SP-49 (cell line): ENCODE measurements around a stretch of chr7.

DNA sequence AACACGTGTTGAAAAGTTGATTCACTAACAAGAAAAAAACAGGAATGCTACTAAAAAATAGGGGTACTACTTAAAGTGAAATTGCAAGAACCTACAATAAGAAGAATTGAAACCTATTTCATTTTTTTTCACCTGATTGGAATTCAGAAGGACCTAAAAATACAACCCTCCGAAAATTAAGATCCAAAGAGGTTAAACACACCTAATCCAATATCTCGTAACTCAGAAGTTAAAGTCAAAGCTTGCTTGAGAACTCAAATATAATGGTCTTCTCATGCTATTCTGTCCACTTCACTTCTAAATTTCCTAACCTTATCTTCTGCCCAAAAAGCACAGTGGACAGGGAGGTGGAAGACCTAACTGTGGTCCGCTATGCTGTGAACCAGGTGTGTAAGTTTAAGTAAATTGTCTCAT, 235.2 kb upstream of the MKLN1 start:
- PRO-cap, result no peak

DNA sequence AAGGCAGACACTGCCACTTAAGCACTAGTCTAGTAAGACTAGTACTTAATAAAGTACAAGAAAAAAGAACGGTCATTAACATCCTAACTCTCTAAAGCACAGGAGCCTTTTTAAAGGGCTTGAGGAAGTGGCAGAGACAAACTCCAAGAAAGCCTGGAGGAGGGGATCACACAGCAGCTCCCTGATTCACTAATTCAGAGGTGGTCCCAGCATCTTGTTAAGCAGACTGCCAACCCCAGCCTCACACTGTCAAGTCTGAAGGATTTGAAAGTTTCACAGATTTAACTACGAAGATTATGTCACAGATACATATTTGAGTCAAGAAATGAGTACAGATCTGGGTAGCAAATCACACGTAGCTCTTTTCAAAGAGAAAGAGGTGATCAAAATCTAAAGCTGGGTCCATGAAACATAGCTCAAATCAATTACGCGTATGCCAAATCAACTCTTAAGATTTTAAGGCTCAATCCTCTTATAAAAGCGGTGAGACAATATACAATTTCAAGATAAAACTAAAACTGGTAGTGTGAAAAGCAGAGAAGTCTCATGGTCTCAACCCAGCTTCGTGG, 230.0 kb upstream of the MKLN1 start:
- PRO-cap, result no peak

GRCh38 chr7:131098165-131098618, 229.5 kb upstream of the MKLN1 start:
- PRO-cap, result no peak

DNA sequence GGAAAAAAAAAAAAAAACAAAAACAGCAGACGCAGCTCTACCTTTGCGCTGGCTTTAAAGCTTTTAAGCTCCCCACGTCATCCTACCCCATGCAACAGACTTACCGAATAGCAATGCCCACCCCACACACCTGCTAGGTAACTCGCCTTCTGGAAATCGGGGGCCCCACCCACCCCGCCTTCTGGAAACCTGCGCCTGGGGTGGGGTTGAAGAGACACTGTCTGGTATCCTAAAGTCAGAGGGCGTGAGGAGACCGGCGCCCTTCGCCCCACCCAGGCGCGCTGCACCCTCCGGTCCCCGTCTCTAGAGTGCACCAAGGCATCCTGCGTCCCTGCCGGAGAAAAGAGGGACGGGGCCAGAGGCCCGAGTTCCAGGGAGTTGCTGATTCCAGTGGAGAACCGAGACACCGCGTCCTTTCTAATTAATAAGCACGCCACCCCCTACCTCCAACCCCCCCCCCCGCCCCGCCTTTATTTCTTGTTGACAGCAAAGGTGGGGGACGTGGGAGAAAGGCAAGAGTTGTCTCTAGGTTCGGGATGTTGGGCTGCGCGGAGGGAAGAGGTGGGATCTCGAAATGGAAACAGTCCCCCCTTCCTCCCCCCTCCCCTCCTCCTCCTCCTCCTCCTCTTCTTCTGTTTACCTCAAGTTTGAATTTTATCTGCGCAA, 220.9 kb upstream of the MKLN1 start:
- PRO-cap, result no peak

GRCh38 chr7:131342547-131343186, 15.0 kb downstream of the MKLN1 start:
- PRO-cap, result no peak

GRCh38 chr7:131414418-131415023, 86.8 kb downstream of the MKLN1 start:
- PRO-cap, result no peak

GRCh38 chr7:131502738-131503497, 53.5 kb downstream of the PODXL start:
- PRO-cap, result no peak

GRCh38 chr7:131604732-131605186, 48.3 kb upstream of the PODXL start:
- PRO-cap, result no peak

- PRO-cap, result no peak
These were observed 69.5 kb upstream of the PODXL start for GRCh38 chr7:131625739-131626505.

- PRO-cap, result no peak
These were observed 73.0 kb upstream of the PODXL start for GRCh38 chr7:131629380-131629947.

- PRO-cap, result no peak
These were observed 479.3 kb upstream of the PODXL start for GRCh38 chr7:132035657-132036253.

- PRO-cap, result no peak
These were observed 369.7 kb downstream of the PLXNA4 start for GRCh38 chr7:132206601-132206928.

GRCh38 chr7:132402233-132402490, 174.1 kb downstream of the PLXNA4 start:
- PRO-cap, result no peak

DNA sequence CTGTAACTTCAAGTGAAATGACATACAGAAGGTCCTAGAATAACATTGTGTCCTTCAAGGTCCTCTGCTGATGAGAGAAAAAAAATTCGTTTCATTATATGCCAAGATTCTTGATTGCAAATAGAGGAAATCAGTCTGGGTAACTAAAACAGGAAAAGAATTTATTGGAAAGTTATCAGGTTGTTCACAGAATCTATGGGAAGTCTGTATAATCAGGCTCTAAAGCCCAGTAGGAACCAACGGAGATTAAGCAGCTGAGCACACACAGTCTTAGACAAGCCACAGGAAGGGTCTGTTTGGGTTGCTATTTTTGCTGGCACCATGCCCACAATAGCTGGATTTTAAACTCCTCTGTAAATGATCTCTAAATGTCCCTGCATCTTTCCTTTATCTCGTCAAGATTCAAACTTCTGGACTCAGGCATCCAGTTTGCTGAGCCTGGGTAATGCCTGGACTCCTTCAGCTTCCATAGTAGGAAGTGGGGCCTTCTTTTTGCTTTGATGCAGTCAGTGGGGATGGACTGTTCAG, 57.6 kb downstream of the EXOC4 start:
- PRO-cap, result no peak

- PRO-cap, result no peak
These were observed 359.3 kb upstream of the LRGUK start for GRCh38 chr7:133767675-133768329.

DNA sequence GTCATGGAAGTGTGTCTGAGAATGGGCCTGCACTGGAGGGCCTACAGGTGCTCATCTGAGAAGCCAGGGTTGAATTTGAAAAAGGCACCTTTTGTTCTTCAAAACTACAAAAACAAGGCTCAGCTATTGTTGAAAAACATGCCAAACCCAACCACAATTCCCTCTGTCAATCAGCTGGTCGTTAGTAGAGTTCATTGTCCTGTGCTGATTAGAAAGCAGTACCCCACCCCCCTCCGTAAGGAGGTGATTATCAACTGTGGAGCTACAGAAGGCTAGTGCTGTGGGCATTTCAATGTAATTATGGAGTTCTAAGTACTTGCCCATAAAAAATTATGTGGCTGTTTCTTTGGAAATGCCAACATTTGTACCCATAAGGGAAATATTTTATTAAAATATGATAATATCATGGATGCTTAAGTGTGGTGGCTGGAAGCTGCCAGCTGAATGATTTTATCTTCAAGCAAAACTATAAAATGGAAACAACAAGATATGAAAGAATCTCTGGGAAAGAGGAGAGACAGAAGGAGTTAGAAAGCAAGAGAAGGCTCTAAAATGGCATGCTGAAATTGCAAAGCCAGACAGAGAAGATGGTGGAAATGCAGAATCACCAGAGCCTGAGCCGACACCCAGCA, 179.6 kb upstream of the LRGUK start:
- PRO-cap, result no peak

GRCh38 chr7:134212745-134213285, 85.7 kb downstream of the LRGUK start:
- PRO-cap, result no peak

- PRO-cap, result no peak
These were observed 7.2 kb downstream of the AKR1B1 start for GRCh38 chr7:134451758-134452075.

DNA sequence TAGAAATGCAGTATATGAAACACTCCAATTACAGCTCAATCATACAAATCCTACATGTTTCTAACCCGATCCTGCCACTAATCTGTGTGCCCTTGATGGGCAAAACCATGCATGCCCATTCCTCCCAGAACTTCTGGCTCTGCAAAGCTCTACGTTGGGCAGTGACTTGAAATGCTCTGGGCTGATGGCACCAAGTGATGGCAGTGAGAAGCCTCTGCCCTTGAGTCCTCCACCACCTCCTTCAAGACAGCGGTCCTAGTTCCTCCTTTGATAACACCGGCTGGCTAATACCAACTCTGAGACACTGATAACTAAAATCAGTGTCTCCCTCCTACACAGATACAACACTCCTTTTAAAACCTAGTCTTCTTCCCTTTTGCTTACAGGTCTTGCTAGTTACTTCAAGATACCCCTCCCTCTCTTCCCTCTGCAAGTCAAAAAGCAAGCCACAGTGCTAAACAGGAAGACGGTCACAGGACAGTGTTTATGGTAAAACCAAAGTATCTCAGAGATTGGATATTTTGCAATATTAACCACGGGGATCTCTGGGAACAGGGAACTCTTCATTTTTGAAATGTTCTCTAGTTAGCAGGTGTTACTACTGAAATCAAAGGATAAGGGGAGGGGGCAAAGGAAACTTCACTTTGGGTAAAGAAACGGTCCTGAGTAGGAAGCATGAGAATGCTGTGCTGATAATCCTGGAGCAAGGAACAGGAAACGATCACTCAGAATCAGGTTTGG, 4.6 kb downstream of the AKR1B1 start:
- PRO-cap, result no peak

GRCh38 chr7:134834566-134835157, 55.2 kb downstream of the CALD1 start:
- PRO-cap, result no peak